Spinal cord (tissue), 3 donors: ENCODE measurements around the genes SMAD1, DCLK2 and PRSS48.

DNA sequence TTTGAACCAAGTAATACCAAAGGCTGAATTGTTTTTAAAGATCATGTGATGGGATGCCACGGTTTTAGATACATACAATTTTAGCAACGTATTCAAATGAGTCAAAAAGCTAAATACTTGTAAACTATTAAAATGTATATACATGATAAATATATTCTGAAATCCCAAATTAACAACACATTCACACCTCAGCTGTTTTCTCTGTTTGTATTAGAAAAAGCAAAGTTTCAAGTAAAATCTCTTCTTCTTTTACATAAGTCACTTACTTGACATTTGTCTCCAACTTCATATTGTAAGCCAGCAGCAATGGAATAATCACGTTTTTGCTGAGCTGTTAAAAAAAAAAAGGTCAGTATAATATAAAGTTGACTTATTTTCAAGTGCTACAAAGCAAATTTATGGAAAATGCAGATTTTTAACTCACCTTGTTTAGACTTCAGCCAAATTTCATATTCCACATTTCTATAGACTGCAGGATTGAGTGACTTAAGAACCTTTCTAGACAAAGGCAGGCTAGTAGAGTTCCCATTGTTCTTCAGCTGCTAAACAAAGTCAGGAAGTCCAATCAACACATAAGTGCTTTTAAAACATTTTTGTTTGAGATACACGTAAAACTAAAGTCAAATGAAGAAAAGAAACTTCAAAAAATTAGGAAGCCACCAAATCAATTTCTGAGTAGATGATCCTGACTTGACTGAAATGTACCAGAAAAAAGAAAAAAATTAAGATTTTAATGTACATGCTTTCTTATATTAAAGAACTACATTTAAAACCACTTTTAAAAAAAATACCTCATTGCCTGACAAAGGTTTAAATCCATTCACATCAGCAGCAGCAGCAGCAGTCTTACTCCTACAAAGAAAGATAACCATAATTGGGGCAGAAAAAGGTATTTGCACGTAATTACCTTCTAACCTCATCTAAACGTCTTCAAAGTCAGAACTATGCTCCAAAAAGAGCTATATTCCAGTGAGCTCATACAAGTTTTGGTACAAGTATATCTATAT, 24.9 kb downstream of the OTUD4 start:
- PRO-cap: no peak
- RAMPAGE, long total RNA: no peak

DNA sequence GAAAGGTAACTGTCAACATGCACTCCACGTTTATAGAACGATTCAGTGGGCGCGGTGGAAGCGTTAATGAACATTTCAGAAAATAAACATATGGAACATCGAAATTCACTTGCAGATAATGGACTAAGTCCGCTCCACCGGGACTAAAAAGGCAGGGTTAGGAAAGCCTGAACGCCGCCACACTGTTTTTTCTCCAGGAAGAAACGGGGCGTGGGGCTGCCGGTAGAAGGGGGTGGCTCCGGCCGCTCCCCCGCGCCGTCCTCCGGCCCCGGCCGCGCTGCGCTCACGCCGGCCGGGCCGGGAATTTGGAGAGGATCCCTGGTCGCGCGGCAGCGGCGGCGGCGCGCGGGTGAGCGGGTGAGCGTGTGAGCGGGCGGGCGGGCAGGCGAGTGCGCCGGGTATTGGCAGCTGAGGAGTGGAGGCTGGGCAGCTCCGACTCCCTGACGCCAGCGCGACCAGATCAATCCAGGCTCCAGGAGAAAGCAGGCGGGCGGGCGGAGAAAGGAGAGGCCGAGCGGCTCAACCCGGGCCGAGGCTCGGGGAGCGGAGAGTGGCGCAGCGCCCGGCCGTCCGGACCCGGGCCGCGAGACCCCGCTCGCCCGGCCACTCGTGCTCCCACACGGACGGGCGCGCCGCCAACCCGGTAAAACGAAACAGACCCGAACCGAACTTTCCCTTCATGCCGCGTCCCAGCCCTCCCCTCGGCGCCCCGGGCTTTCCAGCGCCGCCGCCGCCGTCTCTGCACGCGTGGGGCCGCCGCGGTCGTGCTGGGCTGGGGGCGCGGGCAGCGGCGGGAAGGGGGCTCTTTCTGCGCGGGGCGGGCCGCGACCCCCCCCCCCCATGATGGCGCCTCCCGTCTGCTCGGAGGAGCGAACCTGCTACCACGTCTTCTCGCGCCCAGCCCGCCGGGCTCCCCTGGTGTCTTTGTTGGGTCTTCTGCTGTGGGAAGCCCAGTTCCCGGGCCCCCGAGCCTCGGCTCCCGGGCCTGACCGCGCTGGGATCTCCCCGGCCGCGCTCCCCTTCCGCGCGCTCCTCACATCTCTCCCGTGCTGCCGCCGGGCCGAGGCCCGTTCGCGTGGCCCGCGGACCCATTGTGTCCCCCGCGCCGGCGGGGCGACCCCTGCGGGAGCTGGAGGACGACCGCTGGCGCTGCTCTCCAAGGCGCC, at the start of gene SMAD1:
Gene SMAD1, plus strand, starts transcription at position 458 of the 1,166 bp plus-strand sequence.
- PRO-cap: no peak
- RAMPAGE, long total RNA: no peak

DNA sequence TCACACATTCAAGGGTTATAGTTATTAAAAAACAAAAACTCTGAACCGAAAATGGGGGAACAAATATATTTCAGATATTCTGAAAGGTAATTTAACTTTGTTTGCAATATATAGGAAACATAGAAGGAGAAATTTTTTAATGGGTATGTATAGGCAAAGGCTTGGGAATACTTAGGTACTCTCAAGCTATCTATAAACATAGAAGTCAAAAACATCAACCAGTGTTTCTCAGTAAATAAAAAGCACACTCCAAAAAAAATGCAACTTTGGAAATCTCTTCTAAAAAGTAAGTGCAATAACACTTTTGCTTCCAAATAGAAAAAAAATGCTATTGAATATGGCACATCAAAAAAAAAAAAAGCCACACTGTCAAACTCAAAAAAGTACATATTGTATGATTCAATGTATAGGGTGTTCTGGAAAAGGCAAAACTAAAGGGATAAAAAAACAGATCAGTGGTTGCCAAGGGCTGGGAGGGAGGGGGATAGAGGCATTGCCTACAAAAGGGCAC, 112.7 kb downstream of the SLC10A7 start:
- PRO-cap: no peak
- RAMPAGE, long total RNA: no peak

- PRO-cap: no peak
- RAMPAGE, long total RNA: no peak
Measured at GRCh38 chr4:147351628-147352040, 129.3 kb upstream of the EDNRA start.

- PRO-cap: no peak
- RAMPAGE, long total RNA: no peak
Measured at GRCh38 chr4:147550548-147551234, 66.5 kb upstream of the TMEM184C start.

GRCh38 chr4:147684425-147684925, 512 bp upstream of the PRMT9 start:
- PRO-cap: no peak
- RAMPAGE, long total RNA: no peak

DNA sequence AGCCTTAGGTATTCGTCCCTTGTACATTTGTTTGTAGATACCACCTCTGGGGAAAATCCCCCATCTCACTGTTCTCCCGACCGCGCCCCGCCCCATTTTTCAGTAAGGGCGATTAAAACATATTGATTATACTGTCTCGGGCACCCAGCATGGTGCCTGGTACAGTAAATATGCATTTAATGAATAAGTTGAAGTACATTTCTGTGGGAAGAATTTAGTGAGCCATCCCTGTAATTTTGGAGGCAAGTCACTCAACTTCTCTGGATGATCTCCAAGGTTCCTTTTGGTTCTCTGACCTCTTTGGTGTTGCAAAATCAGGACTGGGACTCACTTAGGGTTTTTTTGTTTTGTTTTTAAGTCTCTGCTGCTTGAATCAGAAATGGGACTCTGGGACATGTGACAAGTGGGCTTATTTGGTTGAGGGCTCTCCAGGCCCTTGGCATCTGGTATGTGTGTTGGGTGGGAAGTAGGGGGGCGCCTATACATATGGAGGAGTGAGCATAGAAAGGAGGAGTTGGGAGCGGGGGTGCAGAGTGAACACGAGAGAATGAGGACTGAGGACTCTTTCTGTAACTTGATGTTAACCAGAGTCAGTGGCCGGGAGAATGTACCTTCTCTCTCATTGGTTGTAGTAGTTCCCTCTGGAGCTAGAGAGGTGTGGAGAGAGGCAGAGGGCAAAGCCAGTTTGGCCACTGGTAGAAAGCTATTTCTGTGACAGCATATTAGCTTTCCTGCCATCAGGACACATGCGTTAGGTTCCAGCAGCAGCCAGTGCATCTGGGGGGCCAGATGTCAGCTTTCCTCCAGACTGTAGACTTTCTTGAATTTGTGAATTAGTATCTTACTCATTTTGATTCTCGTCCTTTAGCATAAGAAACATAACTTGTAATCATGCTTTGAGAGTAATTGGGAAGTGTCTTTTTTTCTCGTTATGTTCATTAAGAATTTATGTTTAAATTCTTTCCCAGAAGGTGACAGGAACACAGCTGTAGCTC, 1.9 kb downstream of the ARHGAP10 start:
- PRO-cap: no peak
- RAMPAGE, long total RNA: no peak

GRCh38 chr4:147753866-147754425, 22.1 kb downstream of the ARHGAP10 start:
- PRO-cap: no peak
- RAMPAGE, long total RNA: no peak

- PRO-cap: no peak
- RAMPAGE, long total RNA: no peak
Measured at GRCh38 chr4:147776893-147777093, 44.9 kb downstream of the ARHGAP10 start.

DNA sequence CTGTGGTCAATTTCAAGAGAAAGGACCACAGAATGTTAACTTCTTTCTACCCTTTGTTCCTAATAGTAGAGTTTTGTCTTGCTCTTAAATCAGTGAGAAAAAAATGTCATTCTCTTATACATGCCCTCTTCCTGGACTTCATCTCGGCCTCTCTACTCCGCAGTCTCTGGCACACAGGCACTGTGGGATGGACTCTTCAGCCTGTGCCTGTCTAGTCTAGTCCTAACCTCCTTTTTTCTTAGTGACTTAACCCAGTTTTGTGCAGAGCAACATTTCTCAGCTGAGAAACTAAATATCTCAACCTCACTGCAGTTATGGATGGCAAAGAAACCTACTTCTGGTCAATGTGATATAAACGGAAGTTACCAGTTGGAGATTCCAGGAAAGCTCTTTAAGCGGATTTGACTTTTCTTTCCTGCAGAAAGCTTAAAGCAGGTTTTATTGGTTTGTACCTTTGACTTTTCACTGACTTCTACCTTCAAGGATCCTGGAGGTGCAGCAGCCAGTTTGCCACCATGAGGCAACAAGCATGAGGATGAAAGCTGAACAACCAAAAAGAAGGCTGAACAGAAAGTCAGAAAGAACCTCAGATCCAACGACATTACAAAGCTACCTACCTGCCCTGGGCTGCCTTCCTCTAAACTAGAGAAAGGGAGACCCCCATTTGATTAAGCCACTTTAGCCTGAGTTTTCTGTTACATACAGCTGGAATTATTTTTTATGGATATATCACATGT, 55.3 kb downstream of the NR3C2 start:
- PRO-cap: no peak
- RAMPAGE, long total RNA: no peak

- PRO-cap: no peak
- RAMPAGE, long total RNA: no peak
Measured at GRCh38 chr4:148444326-148445219, 2.4 kb upstream of the NR3C2 start.

DNA sequence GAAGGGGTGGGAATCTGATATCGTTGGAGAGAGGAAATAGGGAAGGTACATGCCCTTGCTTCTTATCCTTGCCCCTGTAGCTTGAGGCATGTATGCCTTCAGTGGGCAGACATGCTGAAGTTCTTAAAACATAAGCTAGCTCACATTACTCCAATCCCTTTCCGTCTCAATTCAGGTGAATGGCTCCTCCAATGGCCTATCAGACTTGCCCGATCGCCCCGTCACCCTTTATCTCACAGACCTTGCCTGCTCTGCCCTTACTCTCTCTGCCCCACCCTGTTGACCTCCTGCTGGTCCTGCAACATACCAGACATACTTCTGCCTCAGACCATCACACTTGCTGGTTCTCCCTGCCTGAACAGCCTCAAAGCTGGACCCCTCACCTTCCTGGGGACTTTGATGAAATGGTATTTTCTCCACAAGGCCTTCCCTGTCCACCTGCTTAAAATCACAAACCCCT, 340.0 kb upstream of the NR3C2 start:
- PRO-cap: no peak
- RAMPAGE, long total RNA: no peak

DNA sequence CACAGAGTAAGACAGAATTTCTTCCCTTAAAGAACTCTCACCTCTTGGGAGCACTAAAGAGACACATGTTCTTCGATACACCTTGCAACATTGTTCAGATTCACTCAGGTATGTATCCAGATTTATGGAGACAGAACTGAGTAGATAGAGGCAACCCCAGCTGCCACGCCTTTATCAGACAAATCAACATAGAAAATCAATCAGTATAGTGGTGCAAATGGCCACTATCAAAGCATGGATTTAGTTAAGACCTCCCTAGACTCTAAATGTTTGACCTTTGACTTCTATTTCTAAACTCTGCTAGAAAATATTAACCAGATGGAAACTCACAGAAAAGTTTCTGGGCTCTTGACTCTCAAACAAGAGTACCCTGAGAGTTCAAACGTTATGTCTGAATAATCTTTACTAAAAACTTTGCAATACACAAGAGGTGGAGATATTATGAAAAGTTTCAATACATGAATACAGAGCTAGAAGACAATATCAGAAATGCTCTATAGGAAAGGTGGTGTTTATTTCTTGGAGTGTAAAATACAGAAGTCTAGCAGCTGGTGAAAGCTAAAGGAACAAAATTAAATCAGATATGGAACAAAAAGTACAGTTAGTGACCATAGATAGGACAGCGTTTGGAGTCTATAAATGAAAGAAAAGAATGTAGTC, 411.4 kb downstream of the IQCM start:
- PRO-cap: no peak
- RAMPAGE, long total RNA: no peak

DNA sequence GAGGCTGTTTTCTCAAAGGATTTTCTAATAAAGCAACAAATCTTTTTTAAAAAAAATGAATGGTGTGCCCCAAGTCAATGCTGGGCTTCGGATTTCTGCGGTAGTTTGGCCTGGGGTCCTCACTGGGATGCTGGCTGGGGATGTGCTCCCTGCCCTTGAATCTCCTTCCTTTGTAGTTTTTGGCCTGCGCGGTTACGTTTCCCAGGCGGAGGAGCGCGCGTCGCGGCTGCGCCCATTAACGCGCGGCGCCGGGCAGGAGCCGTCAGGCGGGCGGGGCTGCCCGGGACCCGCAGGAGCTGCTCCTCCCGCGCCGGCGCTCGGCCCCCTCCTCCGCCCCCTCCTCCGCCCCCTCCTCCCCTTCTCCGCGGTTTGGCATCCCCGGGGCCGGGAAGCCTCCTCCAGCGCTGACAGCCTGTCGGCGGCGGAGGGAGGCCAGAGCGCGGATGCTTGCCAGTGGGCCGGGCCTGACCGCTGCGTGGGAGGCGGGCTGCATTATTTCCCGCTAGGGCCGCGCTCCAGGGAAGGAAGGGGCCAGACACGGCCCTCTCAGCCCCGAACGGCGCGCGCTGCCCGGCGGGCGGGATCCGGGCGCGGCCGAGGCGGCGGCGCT, at the start of gene DCLK2:
Gene DCLK2, plus strand, starts transcription at position 534 of the 610 bp plus-strand sequence.
- PRO-cap: no peak
- RAMPAGE, long total RNA: no peak

GRCh38 chr4:150150599-150151089, 72.4 kb downstream of the DCLK2 start:
- PRO-cap: no peak
- RAMPAGE, long total RNA: no peak

DNA sequence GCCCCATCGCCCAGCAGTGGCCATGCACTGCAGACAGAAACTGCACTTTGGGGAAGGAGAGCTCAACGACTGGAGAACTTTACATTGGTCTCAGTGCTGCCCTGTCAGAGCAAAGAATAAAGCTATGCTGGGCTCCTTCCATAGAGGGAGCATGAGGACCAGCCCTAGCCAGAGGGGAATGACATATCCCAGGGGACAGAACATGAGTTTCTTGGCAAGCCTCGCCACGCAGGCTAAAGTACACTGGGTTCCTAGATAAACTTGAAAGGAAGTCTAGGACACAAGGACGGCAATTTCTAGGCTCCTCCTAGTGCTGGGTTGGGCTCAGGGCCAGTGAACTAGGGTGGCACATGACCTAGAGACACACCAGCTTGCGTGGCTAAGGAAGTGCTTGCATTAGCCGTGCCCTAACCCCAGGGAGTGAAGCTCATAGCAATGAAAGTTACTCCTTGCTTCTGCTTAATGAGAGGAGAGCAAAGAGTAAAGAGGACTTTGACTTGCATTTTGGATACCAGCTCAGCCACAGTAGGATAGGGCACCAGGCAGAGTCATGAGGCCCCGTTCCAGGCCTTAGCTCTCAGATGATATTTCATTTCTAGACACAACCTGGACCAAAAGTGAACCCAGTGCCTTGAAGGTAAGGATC, 141.0 kb downstream of the MAB21L2 start:
- PRO-cap: no peak
- RAMPAGE, long total RNA: no peak

- PRO-cap: no peak
- RAMPAGE, long total RNA: no peak
Measured at GRCh38 chr4:151049238-151049737, 34.2 kb upstream of the LRBA start.

- PRO-cap: no peak
- RAMPAGE, long total RNA: no peak
Measured at GRCh38 chr4:151197184-151197899, 79.6 kb upstream of the PRSS48 start.

- PRO-cap: no peak
- RAMPAGE, long total RNA: no peak
Measured at GRCh38 chr4:151206560-151207154, 70.3 kb upstream of the PRSS48 start.

- PRO-cap: no peak
- RAMPAGE, long total RNA: no peak
Measured at GRCh38 chr4:151276830-151277261, at the start of gene PRSS48. TSS of gene PRSS48 (plus strand) at chr4:151277161.